IMR-90 (cell line): Measurements from ENCODE around the gene JMJD8.

DNA sequence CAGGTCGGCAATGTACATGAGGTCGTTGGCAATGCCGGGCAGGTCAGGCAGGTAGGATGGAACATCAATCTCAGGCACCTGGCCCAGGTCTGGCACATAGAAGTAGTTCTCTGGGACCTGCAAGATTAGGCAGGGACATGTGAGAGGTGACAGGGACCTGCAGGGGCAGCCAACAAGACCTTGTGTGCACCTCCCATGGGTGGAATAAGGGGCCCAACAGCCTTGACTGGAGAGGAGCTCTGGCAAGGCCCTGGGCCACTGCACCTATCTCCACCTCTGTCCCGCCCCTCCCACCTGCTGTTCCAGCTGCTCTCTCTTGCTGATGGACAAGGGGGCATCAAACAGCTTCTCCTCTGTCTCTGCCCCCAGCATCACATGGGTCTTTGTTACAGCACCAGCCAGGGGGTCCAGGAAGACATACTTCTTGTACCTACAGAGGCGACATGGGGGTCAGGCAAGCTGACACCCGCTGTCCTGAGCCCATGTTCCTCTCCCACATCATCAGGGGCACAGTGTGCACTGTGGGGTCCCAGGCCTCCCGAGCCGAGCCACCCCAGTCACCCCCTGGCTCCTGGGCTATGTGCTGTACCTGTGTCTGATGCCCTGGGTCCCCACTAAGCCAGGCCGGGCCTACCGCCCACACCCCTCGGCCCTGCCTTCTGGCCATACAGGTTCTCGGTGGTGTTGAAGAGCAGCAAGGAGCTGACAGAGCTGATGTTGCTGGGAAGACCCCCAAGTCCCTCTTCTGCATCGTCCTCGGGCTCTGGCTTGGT is 36.6 kb downstream of the POLR3K start:
- RRBS, result no CpG with 5 or more reads among the region's 14 CpGs
CAGE:
- cytosol, long polyA plus RNA, result no peak
- long polyA plus RNA, result no peak
- nucleus, long polyA plus RNA, result no peak

- RRBS, result no CpG with 5 or more reads among the region's 22 CpGs
CAGE:
- cytosol, long polyA plus RNA, result no peak
- long polyA plus RNA, result no peak
- nucleus, long polyA plus RNA, result no peak
Observed at GRCh38 chr16:34889-35795, 18.3 kb downstream of the POLR3K start.

DNA sequence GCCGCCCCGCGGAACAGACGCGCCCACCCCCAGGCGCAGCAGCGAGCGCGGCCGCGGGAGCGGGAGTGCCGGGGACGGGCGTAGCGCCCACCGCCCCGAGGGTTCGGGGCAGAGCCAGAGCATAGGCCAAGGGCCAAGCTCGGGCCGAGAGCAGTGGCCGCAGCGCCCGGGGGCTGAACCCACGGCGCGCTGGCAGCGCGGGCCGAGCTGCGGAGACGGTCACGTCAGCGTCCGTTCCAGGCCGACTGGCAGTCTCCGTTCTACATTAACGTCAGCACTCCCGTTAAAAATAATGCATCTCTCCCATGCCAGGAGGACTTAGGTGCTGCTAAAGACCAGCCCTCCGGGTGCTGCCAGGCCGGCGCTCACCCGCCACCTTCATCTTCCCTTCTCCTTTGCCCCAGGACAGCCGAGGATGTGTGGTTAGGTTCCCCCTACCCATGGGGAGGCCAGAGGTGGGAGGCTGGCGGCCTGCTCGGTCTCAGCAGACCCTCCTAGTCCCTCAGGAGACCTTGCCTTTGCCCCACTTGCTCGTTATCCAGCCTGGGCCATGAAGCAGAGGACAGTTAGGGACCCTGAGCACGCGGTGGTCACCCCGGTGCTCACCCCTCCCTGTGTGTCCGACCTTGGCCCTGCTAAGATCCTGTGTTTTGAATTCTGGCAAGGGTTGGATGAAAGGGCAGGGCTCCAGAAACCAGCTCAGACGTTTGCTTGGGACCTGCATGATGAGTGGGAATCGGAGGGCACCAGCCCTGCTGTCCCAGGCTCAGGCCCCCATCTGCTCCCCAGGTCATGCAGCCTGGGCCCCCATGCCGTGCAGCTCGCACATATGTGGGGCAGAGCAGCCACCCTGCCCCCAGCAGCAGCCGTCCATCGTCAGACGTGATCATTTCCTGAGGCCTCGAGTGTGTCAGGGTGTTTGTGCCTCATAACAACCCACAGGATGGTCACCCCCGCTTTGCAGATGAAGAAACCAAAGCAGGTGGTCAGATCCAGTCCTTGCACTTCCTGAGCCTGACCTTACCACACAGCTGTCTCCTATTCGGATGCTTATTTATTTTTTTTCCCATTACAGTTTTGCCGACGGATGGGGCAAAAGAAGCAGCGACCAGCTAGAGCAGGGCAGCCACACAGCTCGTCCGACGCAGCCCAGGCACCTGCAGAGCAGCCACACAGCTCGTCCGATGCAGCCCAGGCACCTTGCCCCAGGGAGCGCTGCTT is 735 bp downstream of the MPG start:
- RRBS, result 2% methylated on average over 11 of the region's 70 CpGs
CAGE:
- cytosol, long polyA plus RNA, result no peak
- long polyA plus RNA, result no peak
- nucleus, long polyA plus RNA, result no peak

DNA sequence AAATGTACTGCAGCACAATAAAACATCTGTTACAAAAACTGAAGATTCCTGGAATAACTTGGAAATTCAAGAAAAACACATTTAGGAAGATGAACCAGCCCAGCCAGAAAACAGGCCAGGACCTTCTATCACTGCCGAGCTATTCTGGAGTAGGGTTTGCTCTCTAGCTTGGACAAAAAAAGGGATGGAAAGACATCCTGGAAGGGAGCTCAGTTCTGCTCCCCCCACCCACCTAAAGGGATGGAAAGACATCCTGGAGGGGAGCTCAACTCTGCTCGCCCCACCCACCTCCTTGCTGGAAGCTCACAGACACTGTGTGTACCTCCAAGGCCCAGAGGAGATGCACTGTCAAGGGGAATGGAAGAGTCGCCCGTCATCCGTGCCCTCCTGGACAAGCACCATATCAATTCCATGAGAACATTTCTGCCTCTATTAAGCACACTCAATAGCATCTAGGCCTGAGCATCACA is 15.9 kb downstream of the NPRL3 start:
- RRBS, result no CpG with 5 or more reads among the region's 5 CpGs
CAGE:
- cytosol, long polyA plus RNA, result no peak
- long polyA plus RNA, result no peak
- nucleus, long polyA plus RNA, result no peak

DNA sequence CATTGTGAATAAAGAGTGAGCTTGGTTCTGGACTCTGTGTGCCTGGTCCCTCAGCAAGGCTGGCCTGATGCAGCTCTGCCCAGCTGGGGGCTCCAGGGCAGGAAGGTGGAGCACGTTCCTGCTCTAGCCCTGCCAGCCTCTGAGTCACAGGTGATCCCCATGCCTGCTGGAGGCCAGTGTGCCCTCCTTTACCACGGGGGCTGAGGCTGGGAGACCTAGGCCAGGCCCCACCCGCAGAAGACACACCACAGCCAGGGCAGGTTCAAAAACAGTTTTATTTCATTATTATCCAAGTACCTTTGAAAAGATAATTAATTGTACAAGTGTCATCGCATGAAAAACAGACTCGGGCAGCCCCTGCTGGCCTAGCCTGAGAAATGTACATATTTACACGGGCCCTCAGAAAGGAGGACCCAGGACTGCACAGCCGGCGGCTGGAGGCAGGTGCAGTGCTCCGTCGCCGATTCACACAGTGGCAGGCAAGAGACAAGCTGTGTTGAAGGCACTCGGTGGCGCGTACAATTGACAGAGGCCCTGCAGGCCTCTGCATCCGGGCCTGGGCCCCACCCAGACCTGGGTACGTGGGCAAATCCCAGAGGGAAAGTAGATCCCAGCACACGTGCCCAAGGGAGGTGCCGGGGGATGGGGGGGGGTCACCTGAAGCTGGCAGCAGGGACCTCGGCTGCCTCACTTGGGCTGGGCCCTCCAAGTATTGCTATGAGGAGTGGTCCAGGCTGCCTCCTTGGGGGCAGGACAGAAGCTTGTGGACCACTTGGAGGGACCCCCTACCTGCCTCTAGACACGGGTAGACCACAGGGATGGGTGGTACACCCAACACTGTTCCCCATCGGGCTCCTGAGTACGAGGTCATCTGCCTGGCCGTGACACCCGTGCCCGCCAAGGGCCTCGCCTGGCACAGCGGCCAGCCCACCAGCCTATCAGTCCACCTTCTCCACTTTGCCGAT is 4.5 kb downstream of the PDIA2 start:
- RRBS, result 91% methylated on average over 4 of the region's 28 CpGs
CAGE:
- cytosol, long polyA plus RNA, result no peak
- long polyA plus RNA, result no peak
- nucleus, long polyA plus RNA, result no peak

- RRBS, result 2% methylated on average over 20 of the region's 84 CpGs
CAGE:
- cytosol, long polyA plus RNA, result no peak
- long polyA plus RNA, result no peak
- nucleus, long polyA plus RNA, result no peak
Observed at GRCh38 chr16:352766-353558, 439 bp upstream of the AXIN1 start.

DNA sequence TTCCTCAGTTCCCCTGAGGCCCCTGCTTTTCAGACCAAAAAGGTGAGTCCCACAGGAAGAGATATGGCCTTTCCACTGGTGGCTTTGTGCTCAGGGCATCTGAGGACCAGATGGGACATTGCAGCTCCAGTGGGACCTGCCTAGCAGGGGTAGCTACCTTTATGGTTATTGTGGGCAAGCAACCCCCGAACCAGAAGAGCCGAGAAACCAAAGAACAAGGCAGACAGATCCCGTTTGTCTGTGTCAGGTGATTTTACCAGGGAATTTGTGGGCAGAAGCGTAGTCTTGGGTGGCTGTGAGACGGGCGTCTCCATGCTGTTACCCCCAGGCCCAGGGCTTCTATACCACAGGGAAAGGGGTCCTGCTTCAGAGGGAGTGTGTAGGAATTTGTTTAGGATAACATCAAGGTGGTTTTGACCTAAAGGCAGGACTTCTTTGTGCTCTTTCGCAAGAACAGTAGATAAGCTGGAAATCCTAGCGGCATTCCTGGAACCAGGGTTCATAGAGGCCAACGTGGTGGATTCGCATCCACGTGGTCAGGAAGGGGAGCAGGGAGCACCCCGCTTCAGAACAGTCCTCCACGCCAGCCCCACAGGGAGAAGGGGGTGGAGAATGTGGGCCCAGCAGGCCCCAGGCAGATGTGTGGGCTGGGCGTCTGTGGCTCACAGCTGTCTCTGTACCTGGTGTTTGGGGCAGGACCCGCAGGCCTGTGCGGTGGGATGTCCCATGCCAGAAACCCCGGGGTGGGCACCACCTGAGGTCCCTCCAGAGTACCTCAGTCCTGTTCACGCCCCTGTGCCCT is 3.9 kb downstream of the DECR2 start:
- RRBS, result no CpG with 5 or more reads among the region's 18 CpGs
CAGE:
- cytosol, long polyA plus RNA, result no peak
- long polyA plus RNA, result no peak
- nucleus, long polyA plus RNA, result no peak

- RRBS, result 76% methylated on average over 8 of the region's 26 CpGs
CAGE:
- cytosol, long polyA plus RNA, result no peak
- long polyA plus RNA, result no peak
- nucleus, long polyA plus RNA, result no peak
Observed at GRCh38 chr16:471294-471961, 46.0 kb downstream of the RAB11FIP3 start.

DNA sequence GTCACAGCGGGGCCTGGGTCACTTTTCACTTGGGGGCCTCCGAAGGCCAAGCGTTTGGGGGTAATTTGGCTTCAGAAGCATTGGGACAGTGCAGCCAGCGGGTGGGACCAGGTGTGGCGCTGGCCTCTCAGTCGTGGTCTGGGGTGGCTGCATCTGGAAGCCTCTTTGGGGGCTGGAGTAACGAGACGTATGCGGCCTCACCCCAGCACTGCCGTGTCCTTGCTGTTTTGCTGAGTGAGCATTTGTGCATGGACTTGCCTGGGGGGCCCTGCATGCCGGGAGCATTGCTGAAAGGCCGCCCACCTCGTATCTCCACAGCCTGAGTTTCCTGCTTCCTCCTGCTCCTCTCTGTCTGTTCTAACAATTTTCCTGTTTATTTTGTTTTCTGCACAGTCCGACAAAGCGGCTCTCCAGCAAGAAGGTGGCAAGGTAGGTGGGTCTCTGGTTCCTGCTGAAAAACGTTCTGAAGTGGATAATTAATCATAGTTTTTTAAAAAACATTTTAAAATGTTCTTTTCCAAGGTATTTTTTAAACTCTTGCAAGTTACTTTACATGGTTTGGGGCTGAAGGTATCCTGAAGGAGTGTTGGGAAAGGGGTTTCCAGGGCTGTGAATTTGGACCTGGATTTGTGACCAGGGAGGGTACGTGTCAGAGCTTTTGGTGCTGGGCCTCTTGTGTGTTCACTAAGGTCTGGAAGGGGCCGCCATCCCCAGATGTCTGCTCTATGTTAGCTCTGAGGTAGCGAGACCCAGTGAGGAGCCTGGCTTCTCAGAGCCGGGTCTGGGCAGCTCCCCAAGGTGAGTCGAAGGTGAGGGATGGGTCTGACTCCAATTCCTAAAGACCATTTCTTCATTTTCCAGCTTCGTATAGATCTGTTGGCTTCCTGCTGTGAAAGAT is 30.8 kb upstream of the CAPN15 start:
- RRBS, result no CpG with 5 or more reads among the region's 22 CpGs
CAGE:
- cytosol, long polyA plus RNA, result no peak
- long polyA plus RNA, result no peak
- nucleus, long polyA plus RNA, result no peak

DNA sequence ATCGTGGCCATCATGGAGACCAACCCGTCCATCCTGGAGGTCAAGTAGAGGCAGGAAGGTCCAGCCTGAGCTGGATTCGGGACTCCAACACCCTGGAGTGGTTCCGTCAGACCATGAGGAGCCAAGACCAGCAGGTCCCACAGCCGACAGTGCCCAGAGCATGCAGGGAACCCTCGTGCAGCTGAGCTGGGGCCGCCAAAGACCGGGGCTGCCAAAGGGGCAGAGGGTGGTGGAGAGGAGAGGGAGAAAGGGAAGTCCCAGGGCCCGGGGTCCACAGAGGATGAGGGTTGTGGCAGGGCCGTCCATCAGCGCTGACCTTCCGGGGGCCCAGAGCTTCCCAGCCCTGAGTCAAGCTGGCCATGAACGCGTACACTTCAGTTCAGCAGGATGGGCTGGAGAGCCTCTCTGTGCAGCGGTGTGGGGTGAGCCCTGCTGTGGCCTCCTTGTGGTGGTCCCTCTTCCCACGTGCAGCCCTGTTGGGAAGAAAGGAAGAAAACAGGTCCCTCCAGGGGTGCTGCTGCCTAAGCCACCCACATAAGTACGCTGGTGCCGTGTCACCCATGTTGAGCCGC is 6.6 kb upstream of the CAPN15 start:
- RRBS, result 86% methylated on average over 5 of the region's 19 CpGs
CAGE:
- cytosol, long polyA plus RNA, result no peak
- long polyA plus RNA, result no peak
- nucleus, long polyA plus RNA, result no peak

- RRBS, result 58% methylated on average over 3 of the region's 33 CpGs
CAGE:
- cytosol, long polyA plus RNA, result no peak
- long polyA plus RNA, result no peak
- nucleus, long polyA plus RNA, result no peak
Observed at GRCh38 chr16:528678-529806, 1.5 kb downstream of the CAPN15 start.

DNA sequence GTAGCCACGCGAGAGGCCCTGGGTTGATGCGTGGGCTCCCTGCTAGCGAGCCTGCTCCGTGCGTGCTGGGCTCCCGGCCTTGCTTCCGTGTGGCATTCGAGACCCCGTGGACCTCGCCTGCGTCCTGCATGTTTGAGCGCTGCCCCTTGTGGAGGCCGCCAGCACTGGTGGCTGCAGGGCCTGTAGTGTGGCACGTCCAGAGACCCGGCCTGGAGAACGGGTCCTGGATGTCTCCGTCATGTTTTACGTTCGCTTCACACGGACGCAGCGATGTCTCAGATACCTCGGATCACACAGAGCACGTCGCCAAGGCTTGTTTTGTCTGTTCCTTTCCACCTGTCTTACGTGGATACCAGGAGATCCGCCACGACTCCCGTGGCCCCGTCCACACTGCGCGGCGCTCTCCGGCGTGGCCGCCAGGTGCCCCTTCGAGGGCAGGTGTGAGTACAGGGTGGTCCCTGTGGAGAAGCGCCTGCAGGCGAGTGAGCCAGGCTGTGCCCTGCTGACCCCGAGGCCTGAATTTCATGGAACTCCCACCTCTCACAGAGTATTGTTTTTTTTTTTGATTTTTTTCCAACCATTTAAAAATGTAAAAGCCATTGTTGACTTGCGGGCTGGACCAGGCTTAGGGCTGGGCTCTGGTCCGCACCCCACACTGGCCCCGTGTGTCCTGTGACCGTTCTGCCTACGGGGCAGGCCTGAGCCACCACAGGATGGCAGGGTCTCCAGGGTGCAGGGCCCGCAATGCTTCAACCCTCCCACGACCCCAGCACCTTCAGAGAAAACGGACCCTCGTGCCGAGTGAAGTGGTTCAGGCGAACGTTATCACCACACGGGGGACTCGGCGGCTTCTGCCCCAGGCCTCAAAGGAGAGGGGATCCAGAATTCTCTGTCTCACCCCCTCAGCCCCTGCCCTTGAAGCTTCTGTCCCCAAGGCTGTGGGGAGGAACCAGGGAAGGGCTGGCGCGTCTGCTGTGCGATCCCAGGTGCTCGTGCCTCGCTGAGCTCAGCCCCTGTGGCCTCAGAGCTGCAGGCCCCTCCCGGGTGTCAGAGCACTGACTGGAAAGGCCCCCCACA is 10.6 kb downstream of the CAPN15 start:
- RRBS, result 94% methylated on average over 6 of the region's 62 CpGs
CAGE:
- cytosol, long polyA plus RNA, result no peak
- long polyA plus RNA, result no peak
- nucleus, long polyA plus RNA, result no peak

GRCh38 chr16:593474-594091 is 3.7 kb downstream of the RAB40C start:
- RRBS, result no CpG with 5 or more reads among the region's 19 CpGs
CAGE:
- cytosol, long polyA plus RNA, result no peak
- long polyA plus RNA, result no peak
- nucleus, long polyA plus RNA, result no peak

DNA sequence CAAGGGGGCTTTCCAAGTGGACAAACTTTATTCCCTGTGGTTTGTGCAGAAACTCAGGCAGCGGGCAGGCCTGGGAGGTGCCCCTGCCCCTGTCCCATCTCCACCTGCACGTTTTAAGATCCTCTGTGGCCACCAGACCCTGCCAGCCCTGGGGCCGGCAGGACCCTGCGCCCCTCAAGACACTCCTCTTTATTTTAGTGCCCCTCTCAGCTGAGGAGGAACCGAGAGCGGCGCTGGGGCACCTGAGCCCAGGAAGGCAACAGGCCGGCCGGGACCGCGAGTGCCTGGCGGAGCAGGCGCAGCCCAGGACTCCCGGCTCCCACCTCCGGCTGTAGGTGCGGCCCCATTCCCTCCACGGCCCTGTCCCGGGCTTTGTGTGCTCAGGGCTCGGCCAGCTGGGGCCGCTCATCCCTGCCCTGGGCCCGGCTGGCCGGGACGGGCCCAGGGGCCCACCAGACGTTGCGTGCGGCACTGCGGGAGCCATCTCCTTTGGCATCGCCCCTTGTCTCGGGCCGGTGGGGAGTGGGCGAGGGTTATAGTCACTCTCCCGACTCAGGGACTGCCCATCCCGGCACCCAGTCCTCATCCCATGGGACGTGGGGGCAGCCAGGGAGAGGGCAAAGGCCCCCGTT is 2.8 kb upstream of the WDR90 start:
- RRBS, result 84% methylated on average over 22 of the region's 35 CpGs
CAGE:
- cytosol, long polyA plus RNA, result no peak
- long polyA plus RNA, result no peak
- nucleus, long polyA plus RNA, result no peak

DNA sequence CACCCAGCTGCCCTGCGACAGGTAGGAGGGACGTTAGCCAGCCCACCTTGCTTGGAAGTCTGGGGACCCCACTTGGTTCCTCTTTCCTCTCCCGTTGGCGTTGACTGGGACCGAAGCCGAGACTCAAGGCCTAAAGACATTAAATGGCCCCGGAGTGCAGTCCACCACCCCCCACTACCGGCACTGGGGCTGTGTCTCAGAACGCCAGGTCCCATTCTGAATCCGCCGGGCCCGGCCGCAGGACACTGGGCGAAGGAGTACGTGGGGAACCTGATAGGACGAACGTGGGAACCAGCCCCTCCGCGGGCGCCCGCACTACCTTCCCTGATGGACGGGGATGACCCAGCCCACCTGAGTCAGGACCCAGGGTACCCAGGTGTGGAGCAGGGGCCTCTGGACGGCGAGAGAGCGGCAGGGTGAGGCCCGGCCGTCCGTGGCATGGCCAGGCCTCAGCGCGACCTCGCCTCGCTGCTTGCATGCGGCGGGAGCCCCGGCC is 513 bp upstream of the WDR90 start:
- RRBS, result 7% methylated on average over 12 of the region's 35 CpGs
CAGE:
- cytosol, long polyA plus RNA, result no peak
- long polyA plus RNA, result no peak
- nucleus, long polyA plus RNA, result no peak

DNA sequence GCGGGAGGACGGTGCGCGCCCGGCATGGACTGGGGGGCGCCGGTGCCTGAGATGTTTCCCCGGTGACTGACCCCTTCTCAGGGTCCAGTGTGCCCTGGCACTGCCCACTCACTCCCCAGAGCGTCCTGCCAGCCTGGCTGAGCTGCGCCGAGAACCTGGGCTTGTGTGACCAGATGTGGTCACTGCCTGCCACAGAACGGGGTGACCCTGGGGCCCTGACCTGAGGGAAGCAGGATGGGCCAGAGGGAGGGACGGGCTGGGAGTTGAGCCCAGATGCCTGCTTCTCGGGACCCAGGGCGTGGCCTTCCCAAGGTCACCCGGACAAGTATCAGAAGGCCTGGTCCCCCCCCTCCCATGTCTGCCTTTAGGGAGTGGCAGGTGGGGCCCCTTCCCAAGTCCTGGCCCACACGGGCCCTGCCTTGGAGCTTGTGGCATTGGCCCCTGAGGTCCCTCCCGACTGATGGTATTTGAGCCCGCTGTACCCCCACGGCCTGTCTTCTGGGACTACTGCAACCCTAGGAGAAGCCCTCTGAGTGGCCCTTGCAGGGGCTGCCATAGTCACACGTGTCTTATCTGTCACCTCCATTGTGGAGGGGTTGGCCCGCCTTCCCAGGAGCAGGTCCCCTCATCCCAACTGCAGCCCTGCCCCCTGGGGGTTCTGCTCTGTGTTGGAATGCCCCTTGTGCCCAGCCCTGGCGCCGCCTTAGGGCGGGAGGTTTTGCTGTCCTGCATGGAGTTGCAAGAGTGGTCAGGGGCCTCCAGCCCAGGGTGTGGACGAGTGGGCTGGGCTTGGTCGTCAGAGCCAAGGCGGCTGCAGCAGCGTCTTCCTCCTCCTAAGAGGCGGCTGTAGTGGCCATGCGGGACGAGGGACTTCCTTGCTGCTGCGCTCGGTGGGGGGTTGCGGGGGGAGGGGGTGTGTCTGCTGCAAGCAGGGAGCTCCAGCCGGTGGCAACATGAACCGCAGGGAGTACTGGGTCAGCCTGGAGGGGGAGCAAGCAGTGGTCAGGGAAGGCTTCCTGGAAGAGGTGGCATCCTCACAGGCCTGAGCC is 799 bp upstream of the RHBDL1 start:
- RRBS, result 20% methylated on average over 2 of the region's 37 CpGs
CAGE:
- cytosol, long polyA plus RNA, result no peak
- long polyA plus RNA, result no peak
- nucleus, long polyA plus RNA, result no peak

GRCh38 chr16:684001-684861 is at the start of gene JMJD8:
Gene JMJD8, minus strand, starts transcription at chr16:684334.
- RRBS, result 2% methylated on average over 43 of the region's 104 CpGs
CAGE:
- cytosol, long polyA plus RNA, result start-site peak on the minus strand at chr16:684112-684153, 17 and 36 reads in 2 replicates; start-site peak on the minus strand at chr16:684324-684336, 87 and 140 reads in 2 replicates
- long polyA plus RNA, result no peak
- nucleus, long polyA plus RNA, result no peak

DNA sequence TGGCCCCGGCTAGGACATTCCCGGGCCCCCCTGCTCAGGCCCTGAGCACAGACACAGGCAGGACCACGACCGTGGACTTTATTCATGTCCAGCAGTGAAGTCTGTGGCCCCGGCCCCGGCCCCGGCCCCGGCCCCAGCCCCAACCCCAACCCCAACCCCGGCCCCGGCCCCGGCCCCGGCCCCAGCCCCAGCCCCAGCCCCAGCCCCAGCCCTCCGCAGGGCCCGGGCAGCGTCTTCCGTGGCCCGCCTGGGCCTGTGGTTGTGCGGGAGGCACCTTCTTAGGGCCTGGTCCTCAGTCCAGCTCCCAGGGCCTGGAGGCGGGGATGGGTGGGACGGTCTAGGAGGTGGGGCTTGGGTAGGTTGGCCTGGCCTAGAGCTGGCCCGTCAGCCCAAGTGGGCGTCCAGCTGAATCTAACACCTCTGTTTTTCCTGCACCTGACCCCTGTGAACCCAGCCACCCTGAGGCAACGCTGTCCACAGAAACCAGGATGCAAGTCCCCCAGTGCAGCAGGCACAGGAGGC is 8.6 kb downstream of the MSLN start:
- RRBS, result 56% methylated on average over 5 of the region's 23 CpGs
CAGE:
- cytosol, long polyA plus RNA, result no peak
- long polyA plus RNA, result no peak
- nucleus, long polyA plus RNA, result no peak

- RRBS, result 84% methylated on average over 13 of the region's 34 CpGs
CAGE:
- cytosol, long polyA plus RNA, result no peak
- long polyA plus RNA, result no peak
- nucleus, long polyA plus RNA, result no peak
Observed at GRCh38 chr16:972284-973044, 1.7 kb upstream of the LMF1 start.

DNA sequence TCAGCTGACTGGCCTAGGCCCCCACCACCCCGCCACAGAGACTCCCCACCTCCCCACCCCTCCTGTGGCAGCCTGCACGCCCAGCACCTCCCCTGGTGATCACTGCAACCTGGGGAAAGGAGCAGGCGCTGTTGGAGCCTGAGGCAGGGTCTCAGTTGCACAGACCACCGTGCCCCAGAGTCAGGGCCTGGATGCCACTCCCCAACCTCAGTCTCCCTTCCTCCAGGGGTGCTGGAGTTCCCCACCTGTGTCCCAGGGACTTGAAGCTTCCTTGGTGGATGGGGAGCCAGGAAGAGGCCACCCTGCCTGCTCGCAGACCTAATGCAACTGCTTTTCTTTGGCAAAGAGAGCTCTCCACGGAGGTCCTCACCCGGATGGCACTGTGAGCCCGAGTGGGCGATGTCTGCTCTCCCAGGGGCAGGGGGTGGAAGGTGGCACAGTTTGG is 2.2 kb upstream of the SOX8 start:
- RRBS, result 80% methylated on average over 3 of the region's 9 CpGs
CAGE:
- cytosol, long polyA plus RNA, result no peak
- long polyA plus RNA, result no peak
- nucleus, long polyA plus RNA, result no peak